Measurements from ENCODE around the genes GRID2 and HPGDS.

DNA sequence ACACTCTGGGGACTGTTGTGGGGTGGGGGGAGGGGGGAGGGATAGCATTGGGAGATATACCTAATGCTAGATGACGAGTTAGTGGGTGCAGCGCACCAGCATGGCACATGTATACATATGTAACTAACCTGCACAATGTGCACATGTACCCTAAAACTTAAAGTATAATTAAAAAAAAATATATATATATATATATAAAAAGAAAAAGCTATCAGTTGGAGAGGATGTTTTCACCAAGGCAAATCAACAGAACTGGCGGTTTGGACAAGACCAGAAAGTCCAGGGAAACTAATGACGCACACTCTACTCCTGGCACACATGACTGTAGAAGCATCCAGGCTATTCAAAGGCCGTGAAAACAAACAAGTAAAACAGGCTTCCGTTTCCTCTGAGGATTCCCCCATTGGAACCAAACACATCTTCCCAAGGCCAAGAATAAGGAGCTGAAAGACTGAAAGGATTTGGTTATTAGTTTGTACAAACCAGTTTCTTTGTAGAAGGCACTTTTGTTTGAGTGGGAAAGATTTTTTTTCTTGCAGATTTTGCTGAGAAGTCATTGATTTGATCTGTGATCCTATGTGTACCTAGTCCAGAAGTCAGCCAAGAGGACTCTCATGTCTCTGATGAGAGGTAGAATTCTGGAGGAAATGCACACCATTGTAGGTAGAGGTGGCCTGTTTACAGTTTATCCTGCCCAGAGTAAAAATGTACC lies 66.3 kb downstream of the DMP1 start:
- RRBS: no CpG with 5 or more reads among the region's 6 CpGs

DNA sequence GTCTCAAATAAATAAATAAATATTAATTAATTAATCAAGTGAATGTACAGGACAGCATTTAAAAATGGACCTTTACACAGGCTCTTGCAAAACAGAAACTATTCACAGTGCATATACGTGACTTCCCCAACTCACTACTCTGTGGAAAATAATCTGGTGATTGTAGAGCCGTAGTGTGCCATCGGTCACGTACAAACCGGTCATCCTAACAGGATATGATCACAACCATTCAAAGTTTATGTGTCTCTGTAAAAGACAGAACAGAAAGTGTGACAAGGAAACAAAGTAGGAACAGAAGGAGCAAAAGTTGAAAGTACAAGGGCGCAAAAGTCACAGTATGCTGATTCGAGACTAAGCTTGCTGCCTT lies 18.5 kb downstream of the MEPE start:
- RRBS: no CpG with 5 or more reads among the region's 7 CpGs

GRCh38 chr4:88110791-88111219 lies 47.6 kb downstream of the ABCG2 start:
- RRBS: no CpG with 5 or more reads among the region's 2 CpGs

DNA sequence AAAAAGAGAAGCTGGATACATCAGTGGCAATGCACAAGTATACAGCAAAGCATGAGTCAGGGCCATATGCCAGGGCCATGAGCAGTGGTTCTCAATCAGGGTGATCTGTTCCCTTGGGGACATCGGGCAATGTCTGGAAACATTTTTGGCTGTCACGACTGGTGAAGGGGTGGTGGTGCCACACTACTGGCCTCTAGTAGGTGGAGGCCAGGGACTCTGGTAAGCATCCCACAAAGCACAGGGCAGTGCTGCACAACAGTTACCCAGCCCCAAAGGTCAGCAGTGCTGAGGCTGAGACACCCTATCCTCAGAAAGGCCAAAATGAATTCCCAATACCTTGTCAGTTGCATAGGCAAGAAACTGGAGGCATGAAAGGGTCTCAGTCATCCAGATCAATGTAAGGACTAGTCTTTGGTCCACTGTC lies 36.9 kb upstream of the NAP1L5 start:
- RRBS: no CpG with 5 or more reads among the region's 2 CpGs

GRCh38 chr4:88771671-88772411 lies 74.2 kb upstream of the NAP1L5 start:
- RRBS: no CpG with 5 or more reads among the region's 3 CpGs

- RRBS: no CpG with 5 or more reads among the region's 2 CpGs
Measured at GRCh38 chr4:88773572-88774576, 76.2 kb upstream of the NAP1L5 start.

- RRBS: no CpG with 5 or more reads among the region's 5 CpGs
Measured at GRCh38 chr4:89109896-89110155, 1.5 kb upstream of the TIGD2 start.

DNA sequence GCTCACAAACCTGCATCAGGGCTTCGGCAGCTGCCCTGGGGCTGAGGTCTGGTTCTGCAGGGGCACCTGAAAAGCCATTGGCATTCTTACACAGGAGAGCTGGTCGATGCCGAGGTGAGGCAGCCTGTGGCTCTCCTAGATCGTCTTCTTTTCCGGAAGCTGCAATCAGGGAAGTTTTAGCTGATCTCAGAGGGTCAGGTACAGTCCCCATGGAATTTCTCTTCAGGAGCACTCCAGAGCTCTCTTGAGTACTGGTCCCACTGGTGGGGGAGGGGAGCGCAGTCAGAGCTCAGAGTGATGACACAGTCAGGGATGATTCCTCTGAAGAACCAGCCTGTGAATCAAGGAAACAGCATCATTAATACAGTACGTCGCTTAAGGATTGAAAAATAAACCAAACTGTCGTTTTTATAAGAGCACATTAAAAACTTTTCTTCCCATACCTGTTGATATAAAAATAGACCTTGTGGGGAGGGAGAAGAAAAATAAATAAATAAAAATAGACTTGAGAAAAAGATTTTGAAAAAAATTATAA lies 57.6 kb downstream of the GPRIN3 start:
- RRBS: no CpG with 5 or more reads among the region's 9 CpGs

GRCh38 chr4:89752733-89753452 lies 84.1 kb downstream of the SNCA start:
- RRBS: no CpG with 5 or more reads among the region's 5 CpGs

DNA sequence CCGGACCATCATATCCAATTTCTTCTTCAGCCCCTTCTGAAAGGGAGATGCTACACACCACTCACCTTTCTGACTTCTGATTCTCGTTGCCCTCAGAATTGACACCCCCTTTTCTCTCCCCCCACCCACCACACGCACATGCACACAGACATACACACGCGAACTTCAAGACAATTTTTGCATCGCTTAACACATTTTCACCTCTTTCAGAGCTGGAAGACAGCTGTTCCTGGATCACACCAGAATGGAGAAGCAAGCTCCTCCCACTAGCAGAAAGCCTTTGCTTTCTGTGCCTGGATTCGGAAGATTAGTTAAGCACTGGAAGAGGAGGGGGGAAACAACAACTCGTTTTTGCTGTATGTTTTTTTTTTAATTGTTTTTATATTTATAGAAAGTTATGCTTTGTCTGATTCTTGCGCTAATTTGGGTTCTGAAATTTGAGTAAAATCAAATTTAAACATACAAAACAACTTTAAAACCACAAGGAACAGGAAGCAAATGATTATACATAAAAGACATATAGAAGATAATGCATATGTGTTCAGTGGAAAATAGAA lies 1.2 kb upstream of the SNCA start:
- RRBS: no CpG with 5 or more reads among the region's 9 CpGs

GRCh38 chr4:91633490-91633717 lies 670.4 kb upstream of the GRID2 start:
- RRBS: no CpG with 5 or more reads among the region's 6 CpGs

DNA sequence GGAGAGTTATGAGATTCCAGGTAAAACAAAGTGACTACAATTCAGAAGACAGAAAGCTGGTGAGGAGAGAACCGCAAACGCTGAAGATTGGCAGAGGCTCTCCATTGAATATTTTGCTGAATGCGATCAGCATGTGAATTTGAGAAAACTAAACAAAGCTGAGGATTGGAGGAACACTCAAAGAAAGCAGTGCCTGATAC lies 407.3 kb upstream of the GRID2 start:
- RRBS: no CpG with 5 or more reads among the region's 3 CpGs

GRCh38 chr4:92274514-92275287 lies 29.1 kb upstream of the GRID2 start:
- RRBS: no CpG with 5 or more reads among the region's 15 CpGs

GRCh38 chr4:92303402-92304565 lies at the start of gene GRID2:
Gene GRID2 (plus strand): TSS chr4:92303966.
- RRBS: 77% methylated on average over 8 of the region's 53 CpGs

- RRBS: 100% methylated on average over 1 of the region's 4 CpGs
Measured at GRCh38 chr4:94252854-94253428, 45.3 kb downstream of the SMARCAD1 start.

DNA sequence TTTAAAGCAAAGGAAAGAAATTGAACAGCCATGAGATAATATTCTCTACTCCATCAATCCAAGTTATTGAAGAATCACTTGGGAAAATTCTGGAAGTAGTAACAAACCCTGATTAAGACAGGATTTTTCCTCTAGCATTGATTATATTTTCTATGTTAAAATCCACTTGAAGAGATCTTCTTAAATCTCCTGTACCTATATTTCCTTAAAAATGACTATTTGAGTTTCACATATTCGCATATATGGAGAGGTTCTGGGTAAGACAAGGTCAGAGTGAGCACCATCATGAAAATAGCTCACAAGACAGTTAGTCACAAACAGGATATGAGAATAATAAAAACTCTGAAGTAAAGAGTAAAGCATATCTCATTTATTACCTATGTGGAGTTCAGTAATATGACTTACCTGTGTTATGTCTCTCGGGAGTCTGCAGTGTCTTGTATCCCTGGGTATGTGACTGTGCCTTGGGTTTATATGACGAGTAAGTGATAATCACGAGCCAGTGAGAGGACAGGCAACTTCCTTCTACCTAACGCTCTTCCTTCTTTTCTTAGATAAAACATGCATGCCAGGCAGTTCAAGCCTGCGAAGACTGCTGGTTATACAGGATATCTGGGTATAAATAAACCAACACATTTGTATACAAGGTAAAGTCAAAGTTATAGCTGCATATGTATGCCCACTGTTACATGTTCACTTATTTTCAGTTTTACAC lies at the start of gene HPGDS:
HPGDS (minus strand) TSS at position 447 of the 715 bp plus-strand sequence.
- RRBS: no CpG with 5 or more reads among the region's 6 CpGs

DNA sequence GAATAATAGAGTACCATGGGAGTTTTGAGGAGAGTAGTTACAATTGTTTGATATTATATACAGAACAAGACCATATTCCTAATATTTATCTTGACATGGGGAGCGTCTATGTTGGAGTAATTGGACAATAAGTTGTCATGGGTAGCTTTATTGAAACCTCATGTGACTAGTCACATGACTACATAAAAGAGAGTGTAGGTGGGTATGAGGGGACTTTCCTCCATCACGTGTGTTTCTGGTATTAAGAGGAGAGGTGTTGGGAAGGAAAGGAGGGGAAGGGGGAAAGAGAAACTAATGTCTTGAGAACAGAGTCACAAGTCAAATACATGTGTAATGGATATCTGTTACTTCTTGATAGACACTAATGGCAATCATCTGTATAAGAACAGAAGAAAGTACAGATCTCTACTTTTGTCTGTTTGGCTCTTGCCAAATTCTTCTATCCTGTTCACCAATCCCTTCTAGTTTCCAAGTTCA lies 33.1 kb downstream of the PDLIM5 start:
- RRBS: no CpG with 5 or more reads among the region's 2 CpGs

GRCh38 chr4:94505545-94505979 lies 53.8 kb downstream of the PDLIM5 start:
- RRBS: no CpG with 5 or more reads among the region's 5 CpGs

DNA sequence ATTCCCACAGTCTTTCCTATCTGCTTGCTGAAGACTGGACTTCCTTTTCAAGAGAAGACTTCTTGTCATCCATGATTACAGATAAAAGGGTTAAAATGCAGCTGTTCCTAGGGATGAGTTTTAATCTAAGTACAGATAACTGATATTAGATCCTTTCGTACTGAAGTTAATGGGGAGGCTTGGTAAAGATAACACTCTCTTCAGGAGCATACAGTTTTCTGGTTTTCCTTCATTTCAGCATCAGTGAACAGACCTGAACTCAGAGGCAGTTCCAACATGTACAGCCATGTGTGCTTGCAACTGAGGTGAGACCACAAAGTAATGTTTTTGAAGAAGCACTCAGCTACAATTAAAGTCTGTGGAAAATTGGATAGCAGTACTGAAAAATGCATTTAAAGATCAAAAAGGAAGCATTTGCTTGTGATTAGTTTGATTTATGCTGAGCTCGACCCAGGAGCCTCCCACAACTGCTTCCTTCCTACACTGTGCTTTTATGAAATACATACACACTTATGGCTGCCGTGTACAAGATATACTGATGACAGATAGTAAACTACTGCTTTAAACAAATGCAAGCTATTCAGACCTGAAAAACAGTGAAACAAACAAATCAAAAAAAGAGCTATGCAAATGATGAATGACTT lies 68.2 kb downstream of the PDLIM5 start:
- RRBS: no CpG with 5 or more reads among the region's 3 CpGs